A375 (cell line): ENCODE measurements around a stretch of chr20.

GRCh38 chr20:19980914-19981458 lies 36.2 kb upstream of the NAA20 start:
- RAMPAGE, long total RNA: no peak

DNA sequence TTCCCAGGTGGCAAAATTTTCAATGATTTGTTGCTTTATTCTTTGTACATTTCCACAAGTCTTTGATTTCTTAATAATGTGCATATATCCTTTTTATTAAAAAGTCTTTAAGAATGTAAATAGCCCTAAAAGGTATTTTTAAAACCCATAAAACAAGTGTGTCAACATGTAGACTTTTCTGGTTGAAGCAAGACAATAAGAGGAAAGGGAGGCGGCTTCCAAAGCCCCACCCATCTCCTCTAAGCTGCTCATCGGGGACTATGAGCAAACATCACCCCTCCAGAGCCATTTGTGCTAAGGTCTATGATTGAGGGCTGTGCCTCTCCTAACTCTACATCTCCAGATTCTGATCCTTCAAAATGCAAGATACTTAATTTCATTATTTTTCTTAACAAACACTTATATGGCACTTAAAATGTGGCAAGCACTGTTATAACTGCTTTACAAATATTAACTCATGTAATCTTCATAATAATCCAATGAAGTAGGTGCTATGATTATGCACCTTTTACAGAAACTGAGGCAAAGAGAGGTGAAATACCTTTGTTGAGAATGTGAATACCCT lies 2.5 kb upstream of the NAA20 start:
- RAMPAGE, long total RNA: no peak

GRCh38 chr20:20018003-20018309 lies 794 bp downstream of the NAA20 start:
- RAMPAGE, long total RNA: no peak

GRCh38 chr20:20102849-20103302 lies 50.5 kb downstream of the CFAP61 start:
- RAMPAGE, long total RNA: no peak

DNA sequence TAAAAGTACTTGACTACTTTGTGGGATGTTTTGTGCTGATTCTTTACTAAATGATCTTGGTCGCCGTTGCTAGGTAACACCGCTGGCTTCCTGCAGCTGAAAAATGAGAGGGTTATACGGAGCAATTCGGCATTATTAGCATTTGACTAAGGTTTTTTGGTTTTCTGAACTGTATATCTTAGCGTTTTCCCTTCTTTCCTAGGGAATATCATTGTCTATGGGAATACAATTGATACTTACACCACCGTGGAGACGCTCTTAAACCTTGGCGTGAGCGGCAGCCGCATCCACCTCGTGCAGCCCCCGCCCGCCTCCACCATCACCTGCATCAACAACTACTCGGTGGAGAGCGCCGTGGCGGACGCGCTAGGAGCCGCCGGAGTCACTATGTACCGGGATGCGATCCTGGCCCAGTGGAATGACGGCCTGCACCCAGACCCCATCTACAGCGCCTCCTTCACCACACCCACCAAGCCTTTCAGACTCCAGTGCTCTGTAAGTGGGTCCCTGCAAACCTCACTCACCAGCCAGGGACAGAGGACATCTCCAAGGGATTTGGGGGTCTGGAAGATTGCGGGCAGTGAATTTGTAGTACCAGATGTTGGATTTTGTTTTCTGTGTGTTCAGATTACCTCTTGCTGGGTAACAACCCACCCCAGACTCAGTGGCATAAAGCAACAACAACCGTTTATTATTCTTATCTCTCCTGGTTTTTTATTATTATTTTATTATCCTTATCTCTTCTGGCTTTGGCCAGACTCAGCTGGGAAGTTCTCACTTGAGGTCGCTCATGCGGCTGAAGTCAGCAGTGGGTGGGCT lies 90.7 kb upstream of the INSM1 start:
- RAMPAGE, long total RNA: no peak

DNA sequence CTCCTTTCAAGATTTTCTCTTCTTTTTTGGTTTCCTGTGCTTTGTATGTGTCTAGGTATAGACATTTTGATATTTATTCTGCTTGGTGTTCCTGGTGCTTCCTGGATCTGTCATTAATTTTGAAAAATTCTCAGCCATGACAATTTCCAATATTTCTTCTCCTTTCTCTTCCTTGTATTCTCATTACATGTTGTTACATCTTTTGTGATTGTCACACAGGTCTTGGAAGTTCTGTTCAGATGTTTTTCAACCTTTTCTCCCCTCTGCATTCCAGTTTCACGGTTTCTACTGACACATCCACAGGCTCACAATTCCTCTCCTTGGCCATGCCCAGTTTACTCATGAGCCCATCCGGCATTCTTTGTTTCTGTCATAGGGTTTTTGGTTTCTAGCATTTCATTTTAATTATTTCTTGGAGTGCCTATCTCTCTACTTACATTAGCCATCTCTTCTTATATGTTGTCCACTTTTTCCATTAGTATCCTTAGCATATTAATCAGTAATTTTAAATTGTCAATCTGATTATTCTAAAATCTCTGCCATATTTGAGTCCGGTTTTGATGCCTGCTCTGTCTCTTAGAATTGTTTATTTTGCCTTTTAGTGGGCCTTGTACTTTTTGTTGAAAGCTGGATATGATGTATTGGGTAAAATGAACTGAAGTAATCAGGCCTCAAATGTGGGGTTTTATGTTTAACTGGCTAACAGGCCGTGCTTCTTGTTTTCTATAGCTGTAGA lies 118.8 kb downstream of the INSM1 start:
- RAMPAGE, long total RNA: no peak

GRCh38 chr20:20492473-20492821 lies 124.5 kb downstream of the INSM1 start:
- RAMPAGE, long total RNA: no peak

DNA sequence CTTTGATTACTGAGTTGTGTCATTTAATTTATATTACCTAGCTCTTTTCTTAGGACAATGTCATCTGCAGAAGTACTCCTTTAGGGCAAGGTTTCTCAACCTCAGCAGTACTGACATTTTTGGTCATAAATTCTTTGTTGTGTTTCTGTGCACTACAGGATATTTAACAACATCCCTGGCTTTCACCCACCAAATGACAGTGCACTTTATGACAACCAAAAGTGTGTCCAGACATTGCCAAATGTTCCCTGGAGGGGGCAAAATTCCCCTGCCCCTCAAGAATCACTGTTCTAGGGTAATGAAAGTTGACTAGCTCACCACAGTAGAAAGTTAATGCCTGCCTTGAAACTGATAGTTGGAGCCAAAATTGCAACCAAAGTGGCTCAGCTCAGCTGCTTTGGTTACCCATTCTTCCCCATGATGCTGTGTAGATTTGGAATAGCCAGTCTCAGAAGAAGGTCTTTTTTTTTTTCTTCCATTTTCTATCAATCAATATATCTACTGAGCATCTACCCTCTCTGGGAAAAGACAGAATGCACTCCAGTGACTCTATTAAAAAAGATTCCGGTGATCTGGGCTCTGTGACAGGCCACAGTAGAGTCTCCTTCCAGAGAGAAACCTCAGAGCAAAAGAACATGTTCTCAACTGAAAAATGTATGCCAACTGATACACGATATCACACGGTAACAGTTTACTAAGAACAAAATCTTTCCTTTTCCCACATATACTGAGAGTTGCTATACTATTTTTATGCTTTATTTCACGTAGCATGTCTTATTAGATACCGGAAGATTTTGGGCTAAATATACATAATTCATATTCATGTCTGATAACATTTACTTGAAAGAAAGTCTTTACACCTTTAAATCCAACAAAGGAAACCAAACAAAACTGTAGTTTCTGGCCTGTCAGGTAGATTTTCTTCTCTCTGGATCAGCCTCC lies 150.4 kb downstream of the RALGAPA2 start:
- RAMPAGE, long total RNA: no peak

DNA sequence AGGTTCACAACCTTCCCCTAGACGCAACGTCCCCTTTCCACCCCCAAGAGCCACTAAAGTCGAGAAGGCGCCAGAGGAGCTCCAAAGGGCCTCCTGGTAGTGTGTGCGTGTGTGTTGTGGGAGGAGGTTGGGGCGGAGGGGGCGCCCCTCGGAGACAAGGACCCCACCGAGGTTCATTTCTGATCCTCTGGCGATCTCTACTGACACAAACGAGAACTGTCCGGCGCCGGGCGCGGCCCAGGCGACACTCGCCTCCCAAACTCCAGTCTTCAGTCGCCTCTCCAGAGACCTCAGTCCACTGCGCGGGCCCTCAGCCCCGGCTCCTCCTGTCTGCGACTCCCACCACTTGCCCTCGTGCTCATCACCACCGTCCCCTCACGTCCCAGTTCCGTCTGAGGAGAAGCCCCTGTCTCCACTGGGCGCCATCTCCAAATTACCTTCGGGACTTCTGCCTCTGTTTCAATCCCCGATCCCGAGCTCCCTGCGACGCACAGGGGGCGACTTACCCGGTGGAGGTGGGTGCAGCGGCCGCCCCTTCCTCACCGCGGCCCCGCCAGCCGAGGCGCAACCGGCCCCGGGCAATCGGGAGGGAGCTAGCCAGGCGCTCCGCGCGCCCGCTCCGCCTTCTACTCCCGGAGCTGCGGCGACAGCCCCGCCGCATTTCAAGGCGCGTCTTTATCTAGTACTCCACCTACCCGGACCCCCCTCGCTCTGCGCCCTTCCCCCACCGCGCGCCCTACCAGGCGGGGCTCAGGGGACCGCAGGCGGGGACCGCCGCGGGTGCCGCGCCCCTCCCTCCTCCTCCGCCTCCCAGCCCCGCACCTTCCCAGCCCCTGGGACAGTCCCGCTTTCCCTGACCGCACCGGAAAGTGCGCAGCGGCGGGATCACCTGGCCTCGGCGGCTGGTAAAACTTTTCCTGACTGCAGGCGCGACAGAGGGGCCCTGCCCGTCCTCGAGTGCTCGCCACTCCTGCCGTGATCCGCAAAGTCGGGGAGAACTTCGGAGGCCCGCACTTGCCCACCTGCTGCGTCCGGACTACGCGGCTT lies 7.7 kb upstream of the NKX2-2 start:
- RAMPAGE, long total RNA: no peak

GRCh38 chr20:21522238-21523080 lies 8.6 kb upstream of the NKX2-2 start:
- RAMPAGE, long total RNA: no peak

DNA sequence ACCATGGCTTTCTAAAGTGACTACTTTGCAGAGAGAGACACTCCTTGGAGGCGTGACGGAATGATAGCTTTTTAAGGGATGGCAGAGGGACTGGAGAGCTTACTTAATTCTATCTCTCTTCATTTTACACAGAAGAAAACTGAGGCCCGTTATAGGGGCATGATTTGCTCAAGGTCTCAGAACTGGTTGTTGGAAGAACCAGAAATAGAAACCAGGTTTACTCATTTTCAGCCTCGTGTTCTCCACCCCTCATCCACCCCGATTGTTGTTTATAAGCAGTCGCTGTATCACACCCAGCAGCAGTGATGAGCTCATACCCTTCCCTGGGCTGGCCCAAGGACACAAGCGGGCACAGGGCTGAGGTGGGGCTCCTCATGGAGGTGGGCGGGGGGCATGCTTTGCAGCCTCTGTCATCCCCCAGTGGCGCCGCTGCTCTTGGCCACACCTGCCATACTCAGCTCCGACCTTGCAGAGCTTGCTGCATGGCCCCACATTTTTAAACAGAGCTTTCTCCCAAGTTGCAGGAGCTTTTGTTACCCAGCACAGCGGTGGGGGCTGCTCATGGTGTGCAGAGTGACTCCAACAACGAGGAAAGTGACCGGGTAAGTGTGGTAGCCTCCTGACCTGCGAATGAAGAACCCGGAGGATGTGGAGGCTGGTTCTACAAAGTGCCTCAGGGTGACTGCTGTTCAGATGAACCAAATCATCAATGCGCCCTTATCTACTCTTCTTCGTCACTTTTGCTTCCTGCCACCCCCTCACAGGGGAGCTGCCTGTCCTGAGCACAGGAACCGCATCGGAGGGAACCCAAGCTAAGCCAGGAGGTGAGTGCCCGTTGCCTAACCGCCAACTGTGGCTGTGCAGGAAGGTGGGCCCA lies 43.5 kb upstream of the NKX2-2 start:
- RAMPAGE, long total RNA: no peak

GRCh38 chr20:22403754-22404639 lies 180.4 kb downstream of the FOXA2 start:
- RAMPAGE, long total RNA: no peak

- RAMPAGE, long total RNA: no peak
These were observed 121.3 kb downstream of the FOXA2 start for GRCh38 chr20:22463012-22463581.

GRCh38 chr20:22570323-22570885 lies 14.0 kb downstream of the FOXA2 start:
- RAMPAGE, long total RNA: no peak

GRCh38 chr20:23139474-23139717 lies 53.3 kb upstream of the CD93 start:
- RAMPAGE, long total RNA: no peak

- RAMPAGE, long total RNA: no peak
These were observed 54.4 kb upstream of the CD93 start for GRCh38 chr20:23140555-23140865.

DNA sequence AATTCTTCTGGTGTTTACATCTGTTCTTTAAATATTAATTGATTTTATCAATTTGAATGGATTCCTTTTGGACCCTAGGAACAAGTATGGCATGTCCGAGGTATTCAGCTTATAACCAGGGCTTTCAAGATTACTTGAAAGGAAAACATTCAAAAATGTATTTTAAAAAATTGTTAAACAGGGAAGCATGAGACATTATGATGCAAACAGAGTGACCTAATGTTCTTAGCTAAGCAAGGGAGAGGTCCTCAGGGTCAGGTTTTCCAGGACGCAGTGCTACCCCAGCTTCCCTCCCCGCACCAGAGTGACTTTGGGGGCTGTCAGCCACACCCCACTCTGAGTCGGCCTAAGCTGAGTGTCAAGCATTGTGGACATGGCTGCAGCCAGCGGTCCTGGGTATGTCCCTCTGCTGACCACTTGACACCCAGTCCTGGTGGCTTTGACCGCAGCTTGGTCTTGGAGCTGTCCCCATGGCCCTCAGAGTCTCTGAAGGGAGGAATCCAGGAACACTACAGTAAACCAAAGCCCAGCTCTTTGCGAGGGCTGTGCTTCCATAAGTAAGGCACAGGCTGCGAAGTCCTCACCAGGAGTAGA lies 54.8 kb upstream of the CD93 start:
- RAMPAGE, long total RNA: no peak

DNA sequence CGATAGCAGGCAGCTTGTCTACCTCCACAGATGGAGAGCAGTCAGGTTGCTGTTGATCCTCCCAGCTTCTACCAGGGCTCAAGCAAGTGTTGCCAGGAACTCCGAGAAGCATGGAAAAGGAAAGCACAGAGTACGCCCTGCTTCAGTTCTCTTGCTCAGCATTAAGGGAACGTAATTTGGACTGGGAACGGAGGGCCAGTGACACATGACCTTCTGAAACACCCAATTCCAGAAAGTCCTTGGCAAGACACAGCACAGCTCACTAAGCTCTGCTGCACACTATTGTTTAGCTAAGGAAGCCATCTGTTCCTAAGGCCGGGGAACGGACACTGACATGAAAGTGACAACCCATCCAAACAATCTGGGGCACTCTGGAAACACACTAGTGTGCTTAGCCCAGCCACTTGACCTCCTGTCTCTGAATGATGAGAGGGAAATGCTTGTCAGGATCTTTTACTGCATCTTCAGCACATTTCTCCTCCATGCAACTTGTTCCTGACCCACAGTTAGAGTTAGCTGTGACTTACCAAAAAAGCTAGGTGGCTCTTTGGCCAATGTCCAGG lies 56.9 kb upstream of the NXT1 start:
- RAMPAGE, long total RNA: no peak

GRCh38 chr20:23419769-23420895 lies 1.2 kb downstream of the NAPB start:
- RAMPAGE, long total RNA: no peak

- RAMPAGE, long total RNA: no peak
These were observed 224 bp downstream of the CST8 start for GRCh38 chr20:23491238-23491444.